Osteoblast (primary cell): ENCODE measurements around a stretch of chr3.

DNA sequence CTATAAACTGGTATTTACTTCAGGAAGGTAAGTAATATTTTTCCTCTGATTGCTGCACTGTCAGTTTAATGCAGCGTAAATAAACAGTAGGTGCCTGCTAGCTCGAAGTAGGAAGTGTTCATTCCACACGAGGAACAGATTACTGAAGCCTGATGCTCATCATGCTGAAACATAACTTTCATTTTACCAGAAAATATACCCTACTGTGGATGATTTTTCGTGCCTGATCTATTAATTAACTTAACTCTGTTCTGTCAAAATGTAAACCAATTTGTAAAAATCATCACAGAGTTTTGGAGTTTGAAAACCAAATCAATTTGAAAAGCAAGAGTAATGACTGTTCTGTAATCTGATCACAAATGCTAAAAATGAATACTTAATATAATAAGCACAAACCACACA, 15.4 kb upstream of the SATB1 start:
- CAGE, long polyA plus RNA = no peak
- RRBS = no CpG with 5 or more reads among the region's 4 CpGs

DNA sequence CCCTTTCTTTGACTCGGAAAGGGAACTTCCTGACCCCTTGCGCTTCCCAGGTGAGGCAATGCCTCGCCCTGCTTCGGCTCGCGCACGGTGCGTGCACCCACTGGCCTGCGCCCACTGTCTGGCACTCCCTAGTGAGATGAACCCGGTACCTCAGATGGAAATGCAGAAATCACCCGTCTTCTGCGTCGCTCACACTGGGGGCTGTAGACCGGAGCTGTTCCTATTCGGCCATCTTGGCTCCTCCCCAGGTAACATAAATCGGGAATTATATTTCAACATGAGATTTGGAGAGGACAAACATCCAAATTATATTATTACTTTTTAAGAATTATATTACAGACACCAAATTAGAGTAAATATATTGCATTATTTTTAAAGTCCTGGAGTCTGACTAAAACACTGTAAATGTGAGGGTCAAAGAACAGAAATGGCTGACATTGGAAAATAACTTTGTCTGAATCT, 212.0 kb upstream of the KCNH8 start:
- CAGE, long polyA plus RNA = no peak
- RRBS = no CpG with 5 or more reads among the region's 16 CpGs

- CAGE, long polyA plus RNA = no peak
- RRBS = no CpG with 5 or more reads among the region's 22 CpGs
Observed at GRCh38 chr3:19945250-19946413, 1.3 kb upstream of the RAB5A start.

GRCh38 chr3:19946414-19946769, 505 bp upstream of the RAB5A start:
- CAGE, long polyA plus RNA = no peak
- RRBS = no CpG with 5 or more reads among the region's 13 CpGs

DNA sequence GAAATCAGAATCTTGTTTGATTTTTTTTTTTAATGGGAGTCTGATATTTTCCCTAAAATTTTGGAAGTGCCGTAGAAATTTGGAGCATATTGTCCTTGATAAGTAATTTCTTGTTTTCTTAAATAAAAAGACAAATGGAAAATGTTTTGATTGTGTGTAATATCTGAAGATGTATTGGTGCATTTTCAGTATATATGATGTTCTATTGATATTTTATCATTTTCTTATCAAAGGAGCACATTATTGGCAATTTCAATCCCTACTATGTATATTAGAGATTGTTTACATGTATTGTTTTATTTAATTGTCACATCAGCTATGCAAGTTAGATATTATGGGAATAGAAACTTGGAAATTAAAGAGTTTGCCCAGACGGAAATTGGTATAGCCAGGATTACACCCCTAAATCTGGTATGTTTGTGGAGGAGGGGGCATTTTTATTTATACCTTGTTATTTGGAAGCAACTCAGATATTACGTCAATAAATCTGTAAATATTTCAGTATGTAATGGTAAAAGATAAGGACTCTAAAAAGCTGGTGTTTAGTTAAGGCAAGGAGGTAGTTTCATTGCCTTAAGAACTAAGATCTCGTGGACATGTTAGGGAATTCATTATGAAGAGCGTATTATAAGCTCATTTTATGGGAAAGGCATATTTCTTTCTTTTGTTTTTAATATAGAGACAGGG, 2.0 kb downstream of the RAB5A start:
- CAGE, long polyA plus RNA = no peak
- RRBS = no CpG with 5 or more reads among the region's 5 CpGs

DNA sequence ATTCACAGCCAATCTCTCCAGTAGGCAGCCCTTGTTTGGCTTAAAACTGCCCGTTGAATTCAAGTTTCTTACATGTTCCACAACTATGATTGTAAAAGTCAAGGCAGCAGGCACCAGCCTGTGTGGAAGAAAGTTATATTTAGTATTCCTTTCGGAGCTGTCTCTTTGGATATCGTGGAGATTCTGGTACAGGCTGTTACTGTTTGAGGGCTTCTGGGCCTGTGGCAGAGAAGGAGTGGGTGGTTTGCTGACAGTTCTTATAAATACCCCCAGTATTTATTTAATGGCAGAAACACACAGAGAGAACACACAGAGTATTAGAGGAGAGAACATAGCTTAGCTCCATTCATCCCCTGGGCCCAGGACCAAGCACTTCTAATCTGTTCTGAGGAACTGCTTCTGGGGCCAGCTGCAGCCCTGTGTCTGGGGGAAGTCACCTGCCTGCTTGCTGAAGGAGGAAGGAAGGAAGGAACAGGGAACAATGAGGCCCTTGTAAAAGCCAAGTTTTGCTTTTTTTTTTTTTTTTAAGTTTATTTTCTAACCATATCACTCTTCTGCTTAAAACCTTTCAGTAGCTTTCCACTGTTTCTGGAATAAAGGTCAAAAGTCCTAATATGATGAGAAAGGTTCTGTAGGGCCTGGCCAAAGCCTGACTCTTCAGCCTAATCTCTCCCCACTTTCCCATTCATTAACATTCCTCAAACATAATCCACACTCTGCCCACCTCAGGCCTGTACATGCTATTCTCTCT, 11.7 kb upstream of the PP2D1 start:
- CAGE, long polyA plus RNA = no peak
- RRBS = no CpG with 5 or more reads among the region's 3 CpGs

DNA sequence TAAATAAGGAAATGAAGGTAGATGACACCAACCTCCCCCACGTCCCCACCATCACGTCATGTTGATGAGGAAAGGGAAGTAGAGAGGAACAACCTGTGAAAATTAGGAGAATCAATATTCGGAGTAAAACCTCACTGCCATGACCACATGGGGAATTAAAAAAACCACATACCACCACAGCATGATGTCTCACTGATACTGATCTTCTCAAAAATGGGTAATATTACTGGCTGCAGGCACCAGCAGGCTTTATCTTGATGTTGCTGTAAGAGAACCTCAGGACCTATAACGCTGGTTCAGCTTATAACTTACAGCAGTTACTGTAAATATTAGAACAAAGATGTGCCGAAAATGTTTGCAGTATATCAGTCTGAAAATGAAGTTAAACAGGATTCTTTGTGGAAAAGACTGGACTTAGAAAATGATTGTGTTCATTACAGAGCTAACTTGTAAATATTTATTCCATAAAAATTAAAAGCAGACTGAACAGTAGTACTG, 64.1 kb downstream of the KAT2B start:
- CAGE, long polyA plus RNA = no peak
- RRBS = no CpG with 5 or more reads among the region's 5 CpGs

DNA sequence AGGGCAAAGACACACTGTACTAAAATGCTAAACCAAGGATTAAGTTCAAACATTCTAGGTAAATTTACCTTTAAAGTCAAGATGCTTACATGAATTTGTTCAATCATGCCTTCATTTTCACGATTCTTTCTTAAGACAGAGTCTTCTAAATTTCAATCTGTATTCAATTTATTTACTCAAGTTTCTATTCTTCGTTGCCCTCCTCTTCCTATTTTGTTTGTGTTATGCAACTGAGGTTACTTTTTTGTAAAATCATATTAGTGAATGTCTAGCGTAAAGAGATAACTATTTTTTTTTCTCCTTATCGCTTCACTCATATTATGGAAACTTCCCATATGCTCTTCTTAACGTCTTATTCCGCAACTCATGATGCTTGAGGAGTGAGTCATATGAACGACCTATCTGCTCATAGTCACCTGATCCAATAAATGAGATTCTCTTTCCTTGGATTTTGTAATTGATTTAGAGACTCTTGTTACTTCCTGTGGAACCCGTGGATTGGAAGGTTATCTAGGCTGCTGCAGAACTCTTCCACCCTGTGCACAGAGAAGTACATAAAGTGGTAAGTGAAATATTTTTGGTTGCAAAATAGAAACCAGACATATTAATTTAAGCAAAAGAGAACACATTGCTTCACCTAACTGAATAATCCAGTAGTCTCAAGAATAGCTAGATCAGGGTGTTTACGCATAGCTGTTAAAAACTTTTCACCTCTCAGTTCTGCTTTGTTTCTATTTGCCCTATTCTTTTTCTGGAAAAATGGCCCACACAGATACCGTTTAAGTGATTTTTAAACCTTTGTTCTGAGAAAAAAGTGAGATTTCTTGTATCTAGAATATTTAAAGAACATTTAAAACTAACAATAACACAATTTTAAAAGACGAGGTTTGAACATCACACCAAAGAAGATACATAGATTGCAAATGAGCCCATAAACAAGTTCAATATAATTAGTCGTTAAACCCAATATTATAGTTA, 719.3 kb upstream of the SGO1 start:
- CAGE, long polyA plus RNA = no peak
- RRBS = no CpG with 5 or more reads among the region's 12 CpGs

GRCh38 chr3:21705742-21706022, 45.3 kb downstream of the ZNF385D start:
- CAGE, long polyA plus RNA = no peak
- RRBS = no CpG with 5 or more reads among the region's 2 CpGs

GRCh38 chr3:21795209-21795740, 44.3 kb upstream of the ZNF385D start:
- CAGE, long polyA plus RNA = no peak
- RRBS = no CpG with 5 or more reads among the region's 5 CpGs

DNA sequence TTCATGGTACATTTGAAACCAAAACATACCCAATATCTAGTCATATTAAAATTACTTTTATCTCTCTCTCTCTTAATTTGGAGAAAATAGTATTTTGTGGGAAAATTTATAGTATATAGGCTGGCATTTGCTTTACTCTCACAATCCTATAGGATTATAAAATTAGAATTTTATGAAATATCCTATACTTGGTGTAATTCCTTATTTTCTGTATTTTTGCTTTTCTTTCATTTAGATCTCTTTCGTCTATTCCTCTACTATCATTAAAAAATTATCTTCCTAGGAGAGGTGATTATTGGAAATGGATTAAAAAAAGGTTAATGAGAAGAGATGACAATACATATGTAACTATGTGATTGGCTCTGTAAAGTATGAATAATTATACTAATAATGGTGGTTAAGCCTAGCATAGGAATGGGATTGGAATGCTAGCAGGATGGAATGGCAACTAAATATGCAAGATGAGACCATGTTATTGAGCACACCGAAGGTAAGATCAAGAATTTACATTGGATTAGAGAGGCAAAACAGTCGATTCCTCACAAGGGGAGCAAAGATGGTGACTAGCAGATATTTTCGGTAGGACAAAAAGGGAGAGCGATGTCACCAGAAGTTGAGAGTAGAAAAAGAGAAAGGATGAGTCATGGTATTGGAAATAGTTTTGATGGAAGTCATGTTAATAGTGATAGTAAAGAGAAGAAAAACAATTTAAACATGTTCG, 54.7 kb downstream of the UBE2E2 start:
- CAGE, long polyA plus RNA = no peak
- RRBS = no CpG with 5 or more reads among the region's 6 CpGs

GRCh38 chr3:23364770-23365241, 161.7 kb downstream of the UBE2E2 start:
- CAGE, long polyA plus RNA = no peak
- RRBS = no CpG with 5 or more reads among the region's 1 CpG

GRCh38 chr3:23650624-23650892, 155.2 kb upstream of the UBE2E1 start:
- CAGE, long polyA plus RNA = no peak
- RRBS = no CpG with 5 or more reads among the region's 3 CpGs

GRCh38 chr3:23748868-23749219, 56.9 kb upstream of the UBE2E1 start:
- CAGE, long polyA plus RNA = no peak
- RRBS = no CpG with 5 or more reads among the region's 2 CpGs

DNA sequence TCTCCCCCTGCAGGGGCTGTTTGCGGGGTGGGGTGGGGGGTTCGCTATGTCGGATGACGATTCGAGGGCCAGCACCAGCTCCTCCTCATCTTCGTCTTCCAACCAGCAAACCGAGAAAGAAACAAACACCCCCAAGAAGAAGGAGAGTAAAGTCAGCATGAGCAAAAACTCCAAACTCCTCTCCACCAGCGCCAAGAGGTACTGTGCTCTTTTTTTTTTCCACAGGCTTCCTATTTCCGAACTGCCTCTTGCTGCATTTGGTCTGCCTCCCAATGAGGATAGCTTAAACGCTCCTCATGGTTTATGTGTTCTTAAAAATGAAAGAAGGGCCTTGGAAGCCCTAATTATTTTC, 1.4 kb downstream of the UBE2E1 start:
- CAGE, long polyA plus RNA = no peak
- RRBS = no CpG with 5 or more reads among the region's 10 CpGs

GRCh38 chr3:23920673-23921619, 4.0 kb downstream of the RPL15 start:
- CAGE, long polyA plus RNA = no peak
- RRBS = no CpG with 5 or more reads among the region's 3 CpGs

DNA sequence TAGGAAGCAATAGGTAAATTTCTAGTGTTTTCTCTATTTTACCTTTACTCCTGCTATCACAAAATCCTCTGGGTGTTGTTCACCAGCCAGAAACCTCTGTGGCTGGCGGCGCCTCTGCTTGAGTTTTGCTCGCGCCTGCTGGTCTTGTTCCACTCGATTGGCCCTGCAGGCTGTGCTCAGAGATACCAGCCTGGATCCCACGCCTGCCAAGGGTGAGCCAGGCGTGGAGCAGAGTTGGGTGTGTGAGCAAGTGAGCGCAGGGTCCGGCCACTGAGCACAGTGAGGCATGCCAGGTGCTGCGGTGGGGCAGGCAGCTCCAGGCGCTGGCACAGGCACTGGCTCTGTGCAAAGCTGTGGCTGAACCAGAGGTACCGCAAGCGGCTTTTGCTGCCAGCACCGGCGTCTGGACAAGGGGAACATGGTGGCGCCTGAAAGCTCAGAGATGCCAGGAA, 73.6 kb downstream of the NR1D2 start:
- CAGE, long polyA plus RNA = no peak
- RRBS = 96% methylated on average over 3 of the region's 16 CpGs

GRCh38 chr3:24042187-24043291, 97.5 kb downstream of the NR1D2 start:
- CAGE, long polyA plus RNA = no peak
- RRBS = no CpG with 5 or more reads among the region's 13 CpGs

GRCh38 chr3:24365186-24365511, 129.5 kb downstream of the THRB start:
- CAGE, long polyA plus RNA = no peak
- RRBS = no CpG with 5 or more reads among the region's 2 CpGs

DNA sequence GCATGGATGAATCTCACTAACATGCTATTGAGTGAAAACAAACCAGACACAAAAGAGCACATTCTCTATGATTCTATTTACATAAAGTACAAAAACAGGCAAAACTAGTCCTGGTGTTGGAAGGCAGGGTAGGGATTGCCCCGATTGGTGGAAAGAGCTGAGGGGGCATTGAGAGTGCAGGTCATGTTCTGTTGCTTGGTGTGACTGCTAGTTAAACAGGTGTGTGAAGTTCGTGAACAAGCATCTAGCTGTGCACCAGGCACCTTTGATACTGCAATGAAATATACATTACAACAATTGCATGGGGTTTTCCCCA, 26.3 kb upstream of the THRB start:
- CAGE, long polyA plus RNA = no peak
- RRBS = no CpG with 5 or more reads among the region's 2 CpGs